Bile duct (tissue), 1 donor: Measurements from ENCODE around the gene DNAJC24.

DNA sequence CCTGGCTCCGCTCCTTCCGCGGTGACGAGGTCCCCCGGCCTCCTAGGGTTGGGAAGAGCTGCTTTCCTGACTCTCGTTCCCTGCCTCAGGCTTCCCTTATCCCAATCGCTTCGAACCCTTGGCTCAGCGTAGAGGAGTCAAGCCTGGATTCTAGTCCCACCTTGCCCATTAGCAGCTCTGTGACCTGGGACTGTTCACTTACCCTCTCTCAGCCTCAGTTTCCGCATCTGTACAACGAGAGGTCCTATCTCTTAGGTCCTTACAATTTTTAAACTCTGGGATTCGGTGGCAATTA lies 312 bp upstream of the LIN7C start:
- PRO-cap, result no peak

DNA sequence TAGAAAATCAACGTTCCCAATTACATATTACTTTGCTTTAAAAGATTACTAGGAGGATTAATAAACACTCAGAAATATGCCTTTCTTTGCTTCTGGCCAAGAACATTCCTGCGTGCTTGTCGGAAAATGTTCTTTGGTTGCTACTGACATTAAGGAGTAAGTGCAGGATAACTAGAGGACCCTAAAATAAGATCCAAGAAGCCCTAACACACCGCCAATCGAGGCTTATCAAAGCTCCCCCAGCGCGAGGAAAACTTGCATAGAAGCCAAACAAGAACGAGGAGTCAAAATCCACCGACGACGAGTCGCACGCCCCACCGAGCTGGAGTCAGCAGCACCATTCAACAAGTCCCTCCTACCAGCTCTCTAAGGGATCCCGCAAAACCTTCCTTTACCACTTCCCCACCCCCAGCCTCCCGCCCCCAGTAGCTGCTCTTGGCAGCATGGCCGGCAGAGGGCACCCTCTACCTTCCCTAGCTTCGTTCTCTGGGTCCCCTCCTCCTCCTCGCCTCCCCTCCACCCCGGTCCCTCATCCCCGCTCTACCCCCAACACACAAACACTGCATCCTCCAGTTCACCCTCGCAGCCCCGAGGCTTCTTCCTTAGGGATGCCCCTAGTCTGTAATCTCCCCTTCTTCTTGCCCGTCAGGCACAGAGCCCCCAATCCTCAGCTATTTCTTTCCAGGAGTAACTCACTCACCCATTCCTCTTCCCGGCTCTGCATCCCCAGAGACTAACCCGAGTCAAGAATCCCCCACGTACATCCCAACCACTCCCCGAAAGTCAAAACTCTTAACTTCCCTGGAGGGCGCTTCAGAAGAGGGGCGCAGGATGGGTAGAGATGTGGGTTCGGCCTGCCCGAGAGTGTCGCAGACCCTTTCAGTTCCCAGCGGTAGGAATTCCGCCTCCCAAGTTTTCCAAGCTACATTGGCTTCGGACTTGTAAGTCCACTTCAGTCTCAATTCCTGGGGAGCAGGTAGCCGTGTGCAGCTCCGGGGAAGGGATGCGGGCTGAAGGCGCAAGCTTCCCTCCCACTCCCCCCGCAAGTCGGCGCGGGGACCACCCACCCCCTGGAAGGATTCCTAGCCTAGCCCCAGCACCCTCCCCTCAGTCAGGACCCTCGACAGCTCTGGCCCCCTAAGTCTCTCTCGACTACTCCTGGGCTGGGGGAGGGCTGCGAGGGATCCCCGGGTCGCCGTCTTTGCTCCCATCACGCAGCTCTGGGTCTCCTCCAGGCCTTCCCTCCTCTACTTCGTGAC lies 1.1 kb downstream of the BDNF start:
- PRO-cap, result no peak

GRCh38 chr11:27934612-27935163 lies 173.3 kb downstream of the KIF18A start:
- PRO-cap, result no peak

DNA sequence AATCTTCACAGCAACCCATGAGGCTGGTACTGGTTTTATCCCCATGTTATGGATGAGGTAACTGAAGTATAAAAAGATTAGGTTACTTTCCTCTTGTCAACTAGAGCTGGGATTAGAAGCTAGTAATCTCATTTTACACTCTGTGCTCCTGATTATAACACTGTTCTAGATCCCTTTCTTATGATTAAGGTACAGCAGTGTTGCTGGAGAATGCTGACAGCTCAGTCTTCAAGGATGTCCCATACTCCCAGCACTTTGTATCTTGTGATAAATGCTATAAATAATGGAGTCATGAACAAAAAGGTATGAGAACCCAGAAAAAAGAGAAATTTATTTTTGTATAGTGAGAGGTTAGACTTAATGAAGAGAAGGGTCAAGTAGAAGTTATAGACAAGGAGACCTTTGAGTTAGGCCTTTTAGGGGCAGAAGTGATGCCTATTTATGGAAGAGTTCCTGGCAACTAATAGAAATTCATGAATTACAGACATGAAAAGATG lies 197.3 kb downstream of the METTL15 start:
- PRO-cap, result no peak

GRCh38 chr11:29002640-29003207 lies 894.5 kb downstream of the METTL15 start:
- PRO-cap, result no peak

DNA sequence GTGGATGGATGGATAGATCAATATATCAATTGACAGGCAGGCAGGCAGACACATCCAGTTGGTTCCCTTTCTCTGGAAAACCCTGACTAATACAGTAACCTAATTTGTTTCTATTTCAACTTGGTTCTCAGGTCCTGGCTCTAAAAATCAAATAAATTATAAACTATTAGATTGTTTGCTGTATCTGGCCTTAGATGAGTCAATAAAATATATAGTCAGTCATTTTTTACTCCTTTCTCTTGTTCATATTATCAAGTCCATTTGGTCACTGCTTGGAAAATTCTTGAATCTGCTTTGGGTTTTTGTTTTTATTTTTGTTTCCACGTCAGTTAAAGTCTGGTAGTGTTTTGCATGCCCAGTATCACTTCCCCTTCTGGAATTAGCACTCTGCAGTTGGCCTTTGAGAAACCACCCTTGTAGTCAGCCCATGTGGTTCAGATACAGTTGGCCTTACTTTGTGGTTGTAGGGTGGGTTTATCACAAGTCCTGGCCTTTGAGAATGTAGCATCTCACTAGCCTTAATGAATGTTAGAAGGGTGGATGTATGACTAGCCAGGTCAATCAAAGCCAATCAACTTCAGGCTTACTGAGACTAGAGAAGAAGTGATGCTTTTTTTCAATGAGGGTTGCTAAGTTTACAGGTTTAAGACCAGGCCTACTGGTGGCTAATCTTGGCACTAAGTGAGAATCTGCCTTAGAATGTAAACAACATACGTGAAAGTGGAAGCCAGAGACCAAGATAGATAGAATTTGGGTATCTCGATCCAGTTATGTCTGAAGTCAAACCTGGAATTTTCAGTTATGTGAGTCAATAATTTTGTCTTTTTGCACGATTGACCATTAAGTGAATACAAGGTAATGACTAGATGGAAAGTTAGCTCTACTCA lies 19.8 kb downstream of the ARL14EP start:
- PRO-cap, result no peak

DNA sequence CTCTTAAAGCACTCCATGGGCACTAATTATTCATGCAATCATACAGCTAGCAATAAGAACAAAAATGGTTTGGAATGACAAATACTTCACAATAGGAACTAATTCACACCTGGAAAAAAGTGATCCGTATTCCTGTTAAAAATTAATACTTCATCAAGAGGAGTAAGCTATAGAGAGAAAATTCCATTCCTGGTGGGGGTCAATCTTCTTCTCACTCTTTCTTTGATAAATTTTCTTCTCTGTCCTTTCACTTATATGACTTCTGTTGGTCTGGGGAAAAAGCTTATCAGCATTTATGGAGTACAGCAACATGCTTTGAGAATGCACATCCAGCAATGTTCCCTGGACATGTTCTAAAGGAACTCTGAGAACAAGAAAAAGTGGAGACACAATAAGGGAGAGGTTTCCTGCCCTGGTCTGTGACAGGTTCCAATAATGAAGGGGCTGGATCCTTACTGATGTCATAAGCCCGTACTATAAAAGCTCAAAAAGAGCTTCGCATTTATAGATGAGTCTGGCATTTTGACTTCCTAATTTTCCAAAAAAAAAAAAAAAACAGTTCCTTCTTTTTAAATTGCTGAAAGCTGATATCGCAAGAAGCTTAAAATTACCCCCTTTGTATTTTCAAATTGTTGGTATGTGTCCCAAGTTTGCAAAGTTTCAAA lies 129.2 kb downstream of the MPPED2 start:
- PRO-cap, result no peak

DNA sequence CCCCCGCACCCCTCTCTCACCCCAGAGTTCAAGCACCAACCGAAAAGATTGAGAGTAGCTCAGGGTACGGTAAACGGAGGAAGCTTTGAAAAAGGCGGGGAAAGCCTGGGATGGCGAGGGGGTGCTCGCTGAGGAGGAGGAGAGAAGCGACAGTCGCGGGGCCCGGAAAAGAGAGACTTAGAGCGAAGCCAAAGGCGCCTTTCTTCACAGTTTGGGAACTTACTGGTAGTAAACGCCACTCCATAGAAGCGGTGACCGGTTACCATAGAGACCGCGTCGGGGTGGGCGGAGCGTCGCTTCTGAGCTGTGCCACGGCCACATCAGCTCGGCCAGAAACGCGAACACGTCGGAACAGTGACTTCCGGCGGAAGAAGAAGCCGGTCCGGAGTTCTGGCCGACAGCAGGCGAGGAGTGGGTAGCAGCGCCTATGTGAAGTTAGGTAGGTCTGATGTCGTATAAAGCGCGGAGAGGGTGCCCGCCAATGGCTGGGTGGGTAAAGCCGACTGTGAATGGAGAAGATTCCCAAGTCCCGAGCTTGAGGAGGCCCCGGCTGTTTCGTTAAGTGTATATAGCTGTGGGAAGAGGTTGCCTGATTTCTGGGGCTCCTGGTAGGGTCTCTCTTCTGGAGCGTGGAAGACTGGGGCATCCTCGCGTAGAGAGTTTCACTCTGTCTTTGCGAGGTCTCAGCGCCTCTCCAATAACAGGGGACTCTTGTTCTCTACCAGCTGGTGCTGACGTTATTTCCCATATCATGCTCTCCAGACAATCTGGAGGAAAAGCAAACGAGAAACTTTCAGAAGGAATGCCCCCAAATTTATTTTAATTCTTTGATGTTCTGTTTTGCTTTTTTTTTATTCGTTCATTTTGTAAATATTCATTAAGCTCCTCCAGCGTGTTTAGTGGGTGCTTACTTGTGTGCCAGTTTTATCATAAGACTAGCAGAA lies at the start of gene DNAJC24:
TSS of gene DNAJC24 (plus strand) at position 387 of the 944 bp plus-strand sequence.
- PRO-cap, result unidirectional peak, plus-strand start at position 374 of the sequence

DNA sequence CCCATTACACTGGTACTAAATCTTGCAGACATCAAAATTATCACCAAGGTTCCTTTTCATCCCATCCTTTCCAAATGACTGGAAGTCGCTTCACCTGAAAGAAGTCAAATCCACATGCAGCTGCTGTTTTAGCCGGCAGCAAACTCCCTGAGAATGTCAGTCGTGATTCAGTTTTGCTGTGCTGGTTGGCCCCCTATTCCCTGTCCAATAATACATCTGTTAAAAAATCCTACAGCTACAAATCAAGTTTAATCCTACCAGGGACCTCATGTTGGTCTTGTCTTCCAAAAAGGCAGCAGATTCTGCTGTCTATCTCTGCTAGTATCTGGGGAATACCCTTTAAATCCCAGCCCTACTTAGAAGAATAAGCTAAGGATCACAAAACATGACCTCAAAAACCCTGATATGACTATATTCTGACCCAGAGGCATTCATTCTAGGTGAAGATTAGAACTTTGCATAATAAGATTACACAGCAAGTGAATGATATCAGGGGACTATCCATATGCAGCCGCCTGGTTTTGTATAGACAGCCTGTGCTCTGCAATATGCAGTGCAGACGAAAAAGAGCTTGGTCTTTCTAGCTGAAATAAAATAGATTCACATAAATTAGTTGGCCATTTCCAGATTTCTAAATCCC lies 31.6 kb downstream of the IMMP1L start:
- PRO-cap, result no peak

DNA sequence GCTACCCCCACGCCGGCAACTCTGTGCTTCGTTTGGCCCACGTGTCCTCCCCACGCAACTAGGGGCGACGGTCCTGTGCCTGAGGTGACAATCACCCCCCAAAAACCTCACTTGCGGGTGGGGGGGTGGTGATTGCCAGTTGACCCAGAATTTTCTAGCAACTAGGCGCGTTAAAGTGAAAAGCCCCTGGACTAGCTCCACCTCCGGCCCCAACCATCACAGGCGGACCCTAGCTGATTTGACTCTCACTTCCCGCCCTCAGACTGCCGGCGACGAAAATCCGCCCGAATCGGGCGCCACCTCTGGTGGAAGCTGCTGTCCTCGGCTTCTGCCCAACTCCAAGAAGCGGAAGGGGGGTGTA lies 12.6 kb downstream of the PAX6 start:
- PRO-cap, result no peak

DNA sequence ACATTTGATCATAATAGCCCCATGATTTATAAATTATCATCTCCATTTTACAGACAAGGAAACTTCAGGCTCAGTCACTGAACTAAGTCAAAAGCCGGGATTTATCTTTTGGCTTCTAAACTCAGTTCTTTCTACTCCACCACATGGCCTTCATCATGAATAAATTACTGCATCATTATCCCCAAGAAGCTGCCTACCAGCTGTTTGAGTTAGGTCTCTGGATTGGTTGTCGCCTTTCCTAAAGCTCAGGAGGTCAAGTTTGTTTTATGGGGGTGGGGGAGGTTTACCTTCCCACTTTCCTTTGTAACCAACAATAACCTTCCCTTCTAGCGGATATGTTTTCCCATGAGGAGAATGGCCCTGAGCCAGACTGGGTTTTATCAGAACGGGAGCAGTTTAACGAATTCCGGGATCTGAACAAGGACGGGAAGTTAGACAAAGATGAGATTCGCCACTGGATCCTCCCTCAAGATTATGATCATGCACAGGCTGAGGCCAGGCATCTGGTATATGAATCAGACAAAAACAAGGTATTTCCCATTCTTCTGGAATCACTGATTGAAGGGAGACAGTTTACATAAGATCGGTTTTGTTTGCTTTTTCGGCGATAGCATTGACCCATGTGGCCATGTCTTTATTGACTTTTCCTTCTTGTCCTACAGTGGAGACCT lies 12.2 kb downstream of the RCN1 start:
- PRO-cap, result no peak

DNA sequence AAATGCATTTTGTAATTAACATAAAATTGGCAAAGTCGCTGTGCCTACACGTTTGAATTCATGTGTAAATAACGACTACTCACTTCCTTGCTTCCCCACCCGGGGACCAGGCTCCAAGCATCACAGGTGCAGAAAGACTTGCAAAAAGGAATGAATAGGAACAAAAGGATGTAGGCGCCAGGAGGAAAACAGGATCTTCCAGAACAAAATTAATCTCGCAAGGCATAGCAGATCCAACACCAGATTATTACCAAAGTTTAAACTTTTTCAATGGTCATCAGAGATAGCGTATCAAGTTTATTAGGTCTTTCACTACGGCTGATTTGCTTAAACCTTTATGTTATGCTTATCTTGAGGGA lies 1.3 kb upstream of the QSER1 start:
- PRO-cap, result no peak

DNA sequence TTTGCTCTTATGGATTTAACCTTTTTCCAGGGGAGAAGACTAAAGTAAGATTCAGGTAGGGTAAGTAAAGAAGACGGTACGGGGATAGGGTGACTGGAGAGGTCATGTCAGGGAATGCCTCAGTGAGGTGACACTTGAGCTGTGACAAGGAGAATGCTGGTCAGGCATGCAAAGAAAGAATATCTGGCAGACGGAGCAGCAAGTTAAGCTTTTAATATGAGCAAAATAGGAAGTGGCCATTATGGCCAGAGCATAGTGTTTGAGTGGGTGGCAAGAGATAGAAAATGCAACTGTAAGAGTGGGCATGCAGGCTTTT lies 17.5 kb upstream of the KIAA1549L start:
- PRO-cap, result no peak

GRCh38 chr11:33359498-33359853 lies 16.4 kb upstream of the KIAA1549L start:
- PRO-cap, result no peak

- PRO-cap, result no peak
These were observed 35.2 kb downstream of the C11orf91 start for GRCh38 chr11:33665373-33665847.

DNA sequence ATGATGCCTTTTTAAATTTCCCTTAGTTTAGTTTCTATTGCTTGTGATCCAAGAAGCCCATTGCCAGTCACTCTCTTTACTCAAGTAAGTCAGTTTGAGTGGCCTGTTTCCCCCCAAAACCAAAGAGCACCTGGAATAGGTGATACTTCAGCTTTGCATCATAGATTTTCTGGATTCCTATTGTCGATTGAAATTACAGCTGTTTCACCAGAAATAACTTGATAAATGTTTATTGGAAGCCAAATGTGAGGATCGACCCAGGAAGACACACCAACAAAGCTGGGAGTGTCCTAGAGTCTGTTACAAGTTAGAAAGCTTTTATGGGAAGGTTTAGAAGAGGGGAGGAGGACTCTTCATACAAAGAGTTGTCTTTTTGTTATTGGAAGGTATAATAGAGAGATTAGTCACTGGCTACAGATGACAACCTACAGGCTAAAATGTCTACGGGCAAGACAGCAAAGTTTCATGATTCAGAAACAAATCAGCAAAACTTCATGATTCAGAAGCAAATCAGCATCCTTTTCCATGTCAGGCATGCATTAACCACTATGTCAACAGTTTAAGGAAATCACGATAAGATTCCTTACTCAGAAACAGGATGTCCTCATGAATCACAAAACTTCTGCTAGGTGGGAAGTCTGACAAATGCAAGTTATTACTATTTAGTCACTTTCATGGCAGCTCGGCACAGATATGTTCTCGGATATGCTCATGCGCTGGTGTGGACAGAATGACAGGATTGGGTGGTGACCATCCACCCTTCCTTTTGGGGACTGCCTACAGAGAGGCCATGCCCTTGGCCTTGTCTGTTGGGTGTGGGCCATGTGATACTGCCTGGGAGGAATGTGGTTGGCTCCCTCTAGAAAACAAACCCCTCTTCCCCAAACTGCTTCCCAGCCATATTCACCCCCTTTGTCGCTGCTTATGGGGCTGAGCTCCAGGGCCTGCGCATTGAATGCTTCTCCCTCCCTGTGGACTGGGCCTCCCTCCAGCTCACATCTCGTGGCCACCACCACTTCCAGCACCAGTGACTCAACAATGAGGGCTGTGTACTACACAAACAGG lies 10.3 kb downstream of the C11orf91 start:
- PRO-cap, result bidirectional peak, plus-strand start at position 669 of the sequence, minus-strand start at position 735 of the sequence; bidirectional peak, plus-strand start outside the sequence, minus-strand start at position 926 of the sequence

- PRO-cap, result no peak
These were observed 461 bp upstream of the FBXO3 start for GRCh38 chr11:33774764-33775198.

DNA sequence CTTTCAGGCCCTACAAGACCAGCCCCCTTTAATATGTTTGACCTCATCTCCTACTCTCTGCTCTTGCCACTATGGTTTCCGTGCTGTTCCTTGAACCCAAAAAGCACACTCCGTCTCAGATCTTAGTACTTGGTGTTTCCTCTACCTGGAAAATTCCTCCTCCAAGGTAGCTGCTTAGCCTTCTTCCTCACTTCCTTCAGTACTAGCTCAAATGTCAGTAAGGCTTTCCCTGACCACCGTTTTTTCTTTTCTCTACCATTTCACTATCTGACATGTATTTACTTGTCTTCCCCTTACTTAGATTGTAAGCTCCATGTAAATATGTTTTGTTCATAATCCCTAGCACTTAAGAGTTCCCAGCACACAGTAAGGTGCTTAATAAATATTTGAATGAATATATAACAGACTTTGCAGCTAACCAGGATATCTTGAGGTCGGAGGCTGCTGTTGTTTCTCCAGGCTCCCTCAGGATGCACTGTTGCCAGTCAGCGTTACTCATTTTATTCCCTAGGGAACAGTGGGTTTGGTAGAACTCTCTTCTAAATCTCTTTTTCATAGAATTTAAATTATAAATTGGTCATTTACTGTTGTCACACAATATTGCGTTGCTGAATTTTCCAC lies 1.2 kb upstream of the CAPRIN1 start:
- PRO-cap, result no peak

- PRO-cap, result no peak
These were observed 16.9 kb downstream of the CAPRIN1 start for GRCh38 chr11:34068472-34068764.

DNA sequence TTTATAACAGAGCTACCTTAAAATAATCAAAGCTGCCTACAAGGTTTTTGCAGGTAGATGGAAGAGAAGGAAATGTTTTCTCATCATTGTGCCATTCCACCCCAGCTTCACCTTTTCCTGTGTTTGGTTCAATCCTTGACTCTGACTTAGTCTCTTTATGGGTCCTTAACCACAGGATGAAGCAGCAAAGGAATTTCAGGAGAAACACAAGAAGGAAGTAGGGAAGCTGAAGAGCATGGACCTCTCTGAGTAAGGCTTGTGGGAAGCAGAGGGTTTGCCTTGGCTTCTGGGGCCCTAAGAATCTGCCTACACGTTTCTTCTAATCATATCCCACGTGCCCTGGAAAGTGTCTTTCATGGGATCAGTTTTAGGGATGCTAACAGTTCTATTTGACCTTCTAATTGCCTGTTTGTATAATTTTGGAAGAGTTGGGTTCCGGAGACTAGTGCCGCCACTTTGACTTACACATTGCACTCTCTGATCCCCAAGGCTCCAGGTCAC lies 36.7 kb downstream of the NAT10 start:
- PRO-cap, result no peak